MCF 10A (cell line): Measurements from ENCODE around the gene PIEZO1.

DNA sequence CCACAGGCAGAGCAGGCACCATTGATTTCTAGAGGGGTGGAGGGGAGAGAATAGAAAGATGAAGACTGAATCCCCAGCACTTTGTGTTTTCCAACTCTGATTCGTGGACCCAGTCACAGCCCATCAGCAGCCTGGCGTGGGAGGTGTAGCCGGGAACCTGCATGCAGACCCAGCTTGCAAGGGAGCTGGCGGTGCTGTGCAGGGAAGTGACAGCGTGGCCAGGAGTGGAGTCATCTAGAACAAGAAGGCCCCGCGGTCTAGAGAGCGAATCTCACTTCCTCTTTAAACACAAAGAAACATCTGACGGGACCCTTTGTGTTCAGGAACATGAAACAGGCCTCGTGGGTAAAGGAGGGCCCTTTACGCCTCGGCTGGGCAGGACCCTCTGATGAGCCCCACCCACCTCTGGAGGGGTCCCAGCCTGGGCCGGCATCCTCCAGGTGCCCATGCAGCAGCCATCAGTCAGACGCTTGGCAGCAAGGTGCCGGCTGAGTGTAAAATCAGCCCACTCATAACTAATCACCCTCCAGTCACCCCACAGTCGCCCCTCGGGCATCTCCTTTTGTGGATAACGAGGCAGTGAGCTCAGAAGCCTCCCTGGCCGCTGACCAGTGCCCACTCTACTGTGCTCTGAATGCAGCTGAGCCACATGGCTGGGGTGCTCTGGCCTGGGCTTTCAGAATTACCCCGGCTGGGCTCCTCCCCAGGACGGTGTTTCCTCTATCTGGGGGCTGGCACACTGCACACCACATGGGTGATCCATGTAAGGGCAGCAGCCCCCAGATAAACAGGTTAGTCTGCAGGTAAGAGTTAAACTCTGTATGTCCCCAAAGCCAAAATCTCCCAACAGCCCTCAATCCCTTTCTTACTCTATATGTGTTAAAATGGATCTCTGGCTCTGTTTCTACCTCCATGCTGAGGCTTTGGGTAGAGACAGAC is 4.4 kb downstream of the SNAI3 start:
- PRO-cap = no peak
- RRBS = 28% methylated on average over 3 of the region's 21 CpGs

- PRO-cap = bidirectional peak, plus-strand start at chr16:88732020, minus-strand start at chr16:88731957
- RRBS = no CpG with 5 or more reads among the region's 26 CpGs
Measured at GRCh38 chr16:88731608-88732398, 25.5 kb downstream of the CTU2 start.

- PRO-cap = no peak
- RRBS = 87% methylated on average over 9 of the region's 26 CpGs
Measured at GRCh38 chr16:88744829-88745507, 38.7 kb downstream of the CTU2 start.

GRCh38 chr16:88785050-88785503 is at the start of gene PIEZO1:
PIEZO1 (minus strand) TSS chr16:88785220.
- PRO-cap = bidirectional peak, plus-strand start at chr16:88785273, minus-strand start at chr16:88785220
- RRBS = under 1% methylated on average over 44 of the region's 67 CpGs

GRCh38 chr16:88786027-88786253 is 920 bp upstream of the PIEZO1 start:
- PRO-cap = no peak
- RRBS = no CpG with 5 or more reads among the region's 5 CpGs

DNA sequence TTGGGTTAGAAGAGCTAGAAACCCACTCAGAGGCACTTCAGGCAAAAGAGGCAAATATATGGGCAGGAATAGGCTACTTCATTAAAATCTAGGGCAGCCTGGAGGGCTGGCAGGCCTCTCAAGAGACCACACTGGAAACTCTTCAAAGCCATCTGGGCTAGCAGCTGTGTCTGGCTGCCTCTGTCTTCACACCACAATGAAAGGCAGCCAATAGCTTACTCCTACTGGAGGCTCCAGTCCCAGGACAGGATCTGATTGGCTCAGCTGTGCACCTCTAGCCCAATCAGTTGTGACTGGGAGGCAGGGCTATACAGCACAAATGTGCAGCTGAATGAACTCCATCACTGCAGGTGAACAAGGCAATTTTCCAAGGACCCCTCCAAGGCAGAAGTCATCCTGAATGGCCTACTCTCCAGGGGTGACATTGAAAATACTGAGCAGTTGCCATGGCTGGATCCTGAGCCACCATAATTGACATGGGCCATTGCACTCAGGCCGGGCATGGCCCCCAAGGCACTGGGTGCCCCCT is 4.5 kb upstream of the CDT1 start:
- PRO-cap = no peak
- RRBS = 46% methylated on average over 1 of the region's 1 CpG

- PRO-cap = bidirectional peak, plus-strand start at chr16:88804844, minus-strand start at chr16:88804609
- RRBS = 1% methylated on average over 11 of the region's 30 CpGs
Measured at GRCh38 chr16:88804455-88805079, 978 bp downstream of the CDT1 start.

DNA sequence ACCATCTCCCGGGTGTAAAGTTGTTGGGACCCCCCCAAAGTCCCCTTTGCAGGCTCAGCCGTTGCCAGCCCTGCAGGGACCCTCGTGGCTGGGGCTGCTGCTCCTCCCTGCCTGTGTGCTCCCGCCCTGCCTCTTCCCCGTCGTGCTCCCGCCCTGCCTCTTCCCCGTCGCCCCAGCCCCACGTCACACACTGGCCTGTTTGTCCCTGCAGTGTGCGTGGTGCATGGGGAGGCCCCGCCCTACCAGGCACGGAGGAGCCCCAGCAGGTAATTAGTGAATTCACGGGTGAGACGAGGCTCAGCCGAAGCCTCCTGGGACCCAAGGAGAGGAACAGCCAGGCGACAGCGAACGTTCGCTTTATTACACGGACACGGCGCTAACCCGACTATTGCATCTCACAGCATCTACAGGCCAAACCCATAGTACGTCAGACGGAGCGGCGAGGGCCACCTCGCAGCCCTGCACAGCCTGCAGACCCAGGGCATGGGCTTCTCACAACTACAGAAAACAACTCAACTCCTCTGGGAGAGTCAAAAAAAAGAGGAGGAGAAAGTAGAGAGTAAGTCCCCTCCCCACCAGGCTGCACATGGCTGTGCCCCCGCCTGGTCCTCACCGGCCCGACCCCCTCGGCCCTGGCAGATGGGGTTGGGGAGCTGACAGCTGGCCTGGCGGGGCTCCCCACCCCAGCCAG is 4.2 kb upstream of the PABPN1L start:
- PRO-cap = no peak
- RRBS = no CpG with 5 or more reads among the region's 34 CpGs

- PRO-cap = no peak
- RRBS = no CpG with 5 or more reads among the region's 16 CpGs
Measured at GRCh38 chr16:88873248-88873971, 7.0 kb upstream of the PABPN1L start.

- PRO-cap = no peak
- RRBS = 29% methylated on average over 12 of the region's 53 CpGs
Measured at GRCh38 chr16:88939834-88940586, 37.0 kb downstream of the CBFA2T3 start.

GRCh38 chr16:88971749-88972310 is 5.2 kb downstream of the CBFA2T3 start:
- PRO-cap = no peak
- RRBS = 61% methylated on average over 6 of the region's 22 CpGs

GRCh38 chr16:88999799-89000121 is 22.8 kb upstream of the CBFA2T3 start:
- PRO-cap = no peak
- RRBS = no CpG with 5 or more reads among the region's 19 CpGs

DNA sequence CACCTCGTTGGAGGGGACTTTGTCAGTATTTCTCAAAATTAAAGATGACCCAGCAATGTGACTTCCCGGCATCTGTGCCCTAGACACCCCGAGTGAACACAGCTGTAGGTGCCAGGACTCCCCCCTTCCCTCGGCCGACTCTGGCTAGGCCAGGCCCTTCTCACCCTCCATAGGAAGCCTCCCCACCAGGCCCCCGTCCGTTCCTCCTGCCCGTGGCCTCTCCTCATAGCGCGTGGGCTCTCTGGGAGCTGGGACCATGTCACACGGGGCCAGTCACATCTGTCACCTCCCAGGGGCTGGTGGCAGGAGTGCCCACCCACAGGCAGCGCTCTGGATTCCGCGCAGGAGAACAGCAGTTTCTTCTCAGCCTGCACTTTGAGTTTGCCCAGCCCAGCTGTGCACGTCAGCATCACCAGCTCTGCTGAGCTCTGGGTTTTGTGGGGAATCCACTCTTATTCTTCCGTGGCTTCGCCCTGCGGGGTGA is 3.0 kb downstream of the ACSF3 start:
- PRO-cap = no peak
- RRBS = no CpG with 5 or more reads among the region's 18 CpGs

GRCh38 chr16:89097093-89097522 is 3.5 kb downstream of the ACSF3 start:
- PRO-cap = no peak
- RRBS = no CpG with 5 or more reads among the region's 18 CpGs

DNA sequence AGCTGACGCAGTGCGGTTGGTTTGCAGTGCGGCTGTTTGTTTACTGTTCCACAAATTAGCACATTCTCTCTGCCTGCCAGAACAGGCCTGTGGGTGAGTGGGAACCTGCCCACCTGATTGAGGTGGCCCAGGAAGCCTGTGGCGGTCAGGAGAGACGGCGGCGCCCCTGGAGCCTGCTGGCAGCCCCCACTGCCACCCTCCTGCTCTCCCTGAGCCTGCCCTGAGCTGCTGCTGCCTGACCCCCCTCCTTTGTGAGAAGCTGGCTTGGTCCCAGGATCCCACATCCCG is 37.9 kb upstream of the CDH15 start:
- PRO-cap = no peak
- RRBS = no CpG with 5 or more reads among the region's 8 CpGs

DNA sequence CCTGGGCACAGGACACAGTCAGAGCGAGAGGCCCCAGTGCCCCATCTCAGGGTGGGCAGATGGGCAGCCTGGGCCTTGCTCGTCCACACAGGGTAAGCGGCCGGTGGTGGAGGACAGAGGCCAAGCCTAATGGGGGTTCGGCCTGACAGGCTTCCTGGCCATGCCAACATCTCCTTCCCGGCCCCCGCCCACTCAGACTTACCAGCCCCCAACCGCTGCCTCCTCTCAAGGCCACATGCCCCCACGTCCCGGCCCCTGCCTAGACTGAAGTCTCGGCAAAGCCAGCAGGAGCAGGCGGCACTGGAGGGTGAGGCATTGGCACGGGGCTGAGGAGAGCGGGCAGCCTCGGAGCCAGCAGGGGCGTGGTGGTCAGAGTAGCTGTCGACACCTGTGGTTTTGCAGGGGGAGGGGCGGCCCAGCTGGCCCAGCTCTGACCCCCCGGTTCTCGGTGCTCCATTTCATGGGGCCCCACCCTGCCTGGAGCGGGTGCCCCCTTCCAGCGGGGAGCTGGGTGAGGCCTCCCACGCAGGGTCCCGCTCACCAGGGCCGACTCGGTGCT is 4.5 kb downstream of the CDH15 start:
- PRO-cap = no peak
- RRBS = 64% methylated on average over 5 of the region's 26 CpGs

GRCh38 chr16:89246519-89246735 is 28.9 kb downstream of the ZNF778 start:
- PRO-cap = no peak
- RRBS = no CpG with 5 or more reads among the region's 5 CpGs

DNA sequence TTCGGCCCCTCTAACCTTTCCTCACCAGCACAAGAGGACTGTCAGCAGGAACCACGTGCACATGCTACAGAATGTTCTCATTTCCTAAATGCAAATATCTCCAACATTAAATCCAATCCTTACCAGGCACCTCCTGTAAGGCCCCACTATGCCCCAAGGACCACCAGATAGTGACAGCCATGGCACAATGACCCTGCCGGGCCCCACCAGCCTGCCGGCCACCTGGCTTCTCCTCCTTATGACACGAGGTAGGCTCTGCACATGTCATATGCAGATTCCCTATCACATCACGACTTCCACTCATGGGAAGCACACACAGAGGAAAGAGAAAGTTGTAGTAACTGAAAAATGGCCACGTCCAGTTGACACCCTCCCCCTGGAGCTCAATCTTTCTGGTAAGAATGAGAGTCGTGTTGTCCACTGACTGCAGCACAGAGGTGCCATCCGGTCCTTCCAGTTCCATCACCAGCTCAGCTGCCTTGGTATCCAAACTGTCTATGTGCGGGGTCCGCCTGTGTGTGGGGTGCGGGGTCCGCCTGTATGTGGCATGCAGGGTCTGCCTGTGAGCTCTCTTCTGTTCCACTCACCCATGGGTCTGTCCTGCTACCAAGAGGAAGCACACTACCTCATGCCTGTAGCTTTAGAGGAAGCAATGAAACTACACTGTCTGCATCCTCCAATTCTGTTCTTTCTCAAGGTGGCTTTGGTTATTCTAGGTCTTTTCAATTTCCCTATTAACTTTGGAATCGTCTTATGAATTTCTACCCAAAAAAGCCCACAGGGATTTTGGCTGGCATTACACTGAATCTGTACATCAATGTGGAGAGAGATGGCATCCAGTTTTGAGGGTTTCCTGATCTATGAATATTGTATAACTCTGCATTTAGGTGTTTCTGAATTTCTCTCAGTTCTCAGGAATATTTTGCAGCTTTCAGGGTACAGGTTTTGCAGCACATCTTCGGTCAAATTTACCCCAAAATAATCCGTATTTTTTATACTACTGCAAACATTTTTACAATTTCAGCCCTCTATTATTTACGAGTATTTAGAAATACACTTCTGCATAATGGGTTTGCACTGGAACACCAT is 92.5 kb downstream of the ZNF778 start:
- PRO-cap = no peak
- RRBS = no CpG with 5 or more reads among the region's 17 CpGs

DNA sequence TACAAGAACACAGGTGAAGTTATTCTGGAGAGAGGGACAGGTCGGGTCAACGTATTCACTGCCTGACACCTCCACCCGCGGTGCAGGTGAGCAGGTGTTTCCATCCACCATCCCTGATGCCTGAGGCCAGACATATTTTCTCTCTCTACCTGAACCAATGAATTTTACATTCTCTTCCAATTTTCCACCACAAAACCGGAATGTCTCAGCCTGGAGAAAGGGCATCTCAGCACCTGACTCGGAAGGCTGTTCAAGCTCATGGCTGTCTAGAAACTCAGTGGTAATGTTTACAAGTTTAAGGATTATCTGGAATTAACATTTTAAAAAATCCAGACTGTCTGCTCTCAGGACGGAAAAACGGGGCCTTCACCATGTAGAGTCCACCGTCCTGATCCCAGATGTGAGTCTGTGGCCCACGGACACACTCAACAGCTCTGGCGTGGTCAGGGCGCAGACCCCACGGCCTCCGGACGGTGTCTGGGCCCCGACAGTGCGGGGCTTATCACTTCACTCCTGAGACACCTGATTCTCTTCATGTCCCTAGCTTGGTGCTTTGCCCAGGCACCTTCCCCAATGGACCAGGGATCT is 101.4 kb downstream of the ZNF778 start:
- PRO-cap = no peak
- RRBS = no CpG with 5 or more reads among the region's 17 CpGs

DNA sequence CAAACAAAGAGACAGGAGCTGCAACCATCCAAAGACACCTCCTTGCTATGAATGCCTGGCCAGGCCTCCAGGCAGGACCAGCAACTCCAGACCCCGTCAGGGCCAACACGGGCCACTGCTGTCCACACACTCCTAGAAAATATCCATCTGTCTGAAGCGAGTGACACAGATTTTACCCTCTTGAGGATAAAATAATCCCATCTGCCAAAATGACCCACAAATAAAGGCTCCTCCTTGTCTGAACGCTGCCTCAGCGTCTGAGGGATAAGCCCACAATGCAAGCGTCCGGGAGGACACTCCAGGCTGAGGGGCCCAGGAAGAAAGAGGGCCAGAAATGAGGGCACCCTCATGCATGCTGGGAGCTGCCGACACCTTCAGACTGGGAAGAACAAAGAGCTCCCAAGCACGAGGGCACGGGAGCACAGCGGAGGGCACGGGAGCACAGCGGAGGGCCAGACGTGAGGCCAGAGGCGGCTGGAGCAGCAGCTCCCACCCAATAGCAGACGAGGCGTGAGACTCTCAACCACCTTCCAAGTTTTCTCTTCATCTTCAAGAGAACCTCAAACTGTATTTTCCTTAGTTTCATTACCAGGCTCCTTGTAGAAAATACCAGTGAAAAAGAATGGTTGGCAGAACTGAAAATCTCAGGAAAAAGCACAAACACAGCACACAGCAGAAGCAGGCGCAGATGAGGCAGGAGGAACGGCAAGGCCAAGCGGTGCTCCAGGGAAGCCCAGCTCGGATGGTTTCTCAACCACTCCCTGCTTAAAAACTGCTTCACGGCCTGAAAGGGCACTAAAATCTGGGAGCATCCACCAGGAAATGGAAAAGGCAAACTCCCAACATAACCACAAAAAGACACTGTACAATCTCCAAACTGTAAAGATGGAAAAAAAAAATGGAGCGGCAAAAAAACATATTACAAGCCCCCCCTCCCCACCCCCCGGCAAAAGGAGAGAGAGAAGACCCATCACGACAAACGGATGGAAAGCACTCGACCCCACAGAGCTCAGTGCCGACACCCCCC is 127.1 kb downstream of the ZNF778 start:
- PRO-cap = no peak
- RRBS = 66% methylated on average over 4 of the region's 28 CpGs